ENCODE measurements around a stretch of chr13.

DNA sequence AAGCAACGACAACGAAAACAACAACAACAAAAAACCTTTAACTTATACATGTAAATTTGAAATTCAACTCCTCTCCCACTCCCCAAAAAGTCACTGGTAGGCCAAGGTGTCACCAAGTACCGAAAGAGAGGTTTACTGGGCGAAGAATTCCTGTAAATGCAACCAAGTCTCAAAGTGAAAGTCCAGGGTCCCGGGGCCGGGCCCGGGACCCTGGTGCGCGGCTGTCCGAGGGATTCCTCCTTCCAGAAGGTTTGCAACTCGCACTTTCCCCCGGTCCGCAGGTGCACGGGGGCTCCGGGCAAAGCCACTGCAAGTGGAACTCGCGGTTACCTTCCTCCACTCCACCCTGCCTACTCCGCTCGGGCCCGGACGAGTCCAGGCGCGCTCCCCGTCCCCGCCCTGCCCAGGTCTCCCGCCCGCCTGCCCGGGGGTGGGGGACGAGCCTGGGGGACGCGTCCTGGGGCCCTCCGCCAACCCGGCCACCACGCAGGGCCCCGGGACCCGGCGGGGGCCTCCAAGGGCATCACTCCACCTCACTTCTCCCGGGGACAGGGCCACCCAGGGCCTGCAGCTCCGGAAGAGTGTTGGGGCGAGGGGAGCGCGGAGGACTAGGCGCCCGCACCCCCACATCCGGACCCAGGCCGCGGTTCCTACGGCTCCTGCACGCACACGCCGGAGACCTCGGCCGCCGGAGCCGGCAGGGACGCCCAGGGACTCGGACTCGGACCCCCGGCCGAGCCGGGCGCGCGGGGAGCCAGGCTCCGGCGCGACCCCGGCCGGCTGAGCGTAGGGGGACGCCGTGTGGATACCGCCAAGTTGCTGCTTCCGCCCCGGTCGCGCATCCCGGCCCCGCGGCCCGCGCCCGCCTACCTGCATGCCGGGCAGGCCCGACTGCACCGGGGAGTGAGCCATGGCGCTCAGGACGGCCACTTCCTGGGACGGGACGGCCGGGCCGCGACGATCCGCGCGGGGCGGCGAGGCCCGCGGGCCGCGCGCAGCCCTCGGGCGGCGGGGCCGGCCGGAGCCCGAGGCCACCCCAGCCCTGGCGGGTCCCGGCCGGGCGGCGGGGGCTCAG lies 695 bp downstream of the STK24 start:
- CAGE, long polyA plus RNA: no peak
- RRBS: 1% methylated on average over 64 of the region's 115 CpGs

DNA sequence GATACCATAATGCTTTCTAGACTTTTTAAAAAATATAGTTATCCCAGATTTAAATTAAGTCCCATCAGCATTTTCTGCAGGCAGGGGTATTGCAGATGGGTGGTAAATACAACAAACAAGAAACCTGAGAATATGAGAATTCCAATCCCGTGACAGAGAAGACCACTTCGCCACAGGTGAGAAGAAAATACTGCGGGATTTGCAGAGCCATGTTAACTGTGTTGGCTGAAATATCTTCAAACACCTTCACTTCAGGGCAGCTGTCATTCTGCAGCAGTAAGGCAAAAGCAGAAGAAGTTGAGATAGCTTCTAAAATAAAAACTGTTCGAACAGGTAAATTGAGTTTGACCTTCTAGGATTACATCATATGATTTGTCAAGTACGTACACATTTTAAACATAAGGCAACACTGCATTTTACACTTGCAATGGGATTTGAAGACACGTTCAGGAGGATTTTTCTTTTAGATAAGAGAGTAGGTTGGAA lies 65.0 kb downstream of the SLC15A1 start:
- CAGE, long polyA plus RNA: no peak
- RRBS: no CpG with 5 or more reads among the region's 6 CpGs

DNA sequence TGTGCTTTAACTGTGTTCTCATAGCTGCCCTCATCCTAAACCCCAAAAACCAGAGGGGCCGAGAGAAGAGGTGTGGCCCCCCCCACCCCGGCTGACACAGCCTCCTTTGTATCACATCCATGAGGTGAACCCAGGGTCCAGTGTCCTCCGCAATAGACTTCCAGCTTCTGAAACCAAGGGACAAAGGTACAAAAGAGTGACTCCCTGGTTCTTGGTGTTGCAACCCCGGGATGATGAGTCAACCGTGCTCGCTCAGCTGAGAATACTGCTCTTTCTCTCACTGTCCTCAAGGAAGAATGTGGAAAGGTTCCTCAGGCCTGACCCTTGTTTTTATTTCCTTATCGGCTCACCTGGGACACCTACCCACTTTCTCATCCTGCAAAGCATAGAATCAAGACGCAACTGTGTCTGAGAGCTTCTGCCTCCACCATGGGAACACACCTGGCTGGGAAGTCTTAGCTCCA lies 5.5 kb downstream of the SLC15A1 start:
- CAGE, long polyA plus RNA: no peak
- RRBS: no CpG with 5 or more reads among the region's 8 CpGs

- CAGE, long polyA plus RNA: no peak
- RRBS: no CpG with 5 or more reads among the region's 4 CpGs
Measured at GRCh38 chr13:98963191-98963623, 14.7 kb downstream of the DOCK9 start.

DNA sequence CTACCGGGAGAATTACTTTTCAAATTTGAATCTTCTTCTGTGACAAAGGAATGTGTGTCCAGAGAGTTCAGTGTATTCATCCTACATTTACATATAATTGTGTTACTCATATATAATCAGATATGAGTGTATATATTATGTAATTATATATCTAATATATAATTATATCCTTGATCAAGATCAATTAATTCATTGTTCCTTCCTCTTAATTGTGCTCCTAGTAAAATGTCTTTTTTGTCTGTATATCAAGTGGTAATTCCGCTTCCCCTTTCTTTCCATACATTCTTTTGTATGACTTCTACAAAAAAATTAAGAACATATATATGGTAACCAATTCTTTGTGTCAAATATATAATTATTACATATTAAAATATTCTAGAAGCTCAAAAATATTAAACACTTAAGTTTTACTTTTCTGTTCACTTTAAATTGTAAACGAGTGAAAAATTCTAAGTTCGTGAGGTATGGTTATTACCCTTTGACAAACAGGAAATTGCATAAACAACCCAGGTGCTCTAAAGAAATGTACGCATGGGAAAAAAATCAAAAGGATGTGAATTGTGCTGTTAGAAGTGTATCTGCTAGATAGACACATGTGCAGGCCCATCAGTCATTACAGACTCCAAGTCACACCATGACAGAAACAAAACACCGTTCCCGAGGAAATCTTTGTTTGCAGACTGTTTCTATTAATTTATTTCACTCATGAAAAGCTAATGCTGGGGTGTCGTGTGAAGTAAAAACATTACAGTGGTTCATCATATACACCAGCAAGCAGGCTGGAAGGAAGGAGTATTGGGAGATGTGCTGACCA lies 16.9 kb upstream of the DOCK9 start:
- CAGE, long polyA plus RNA: no peak
- RRBS: 100% methylated on average over 1 of the region's 8 CpGs

DNA sequence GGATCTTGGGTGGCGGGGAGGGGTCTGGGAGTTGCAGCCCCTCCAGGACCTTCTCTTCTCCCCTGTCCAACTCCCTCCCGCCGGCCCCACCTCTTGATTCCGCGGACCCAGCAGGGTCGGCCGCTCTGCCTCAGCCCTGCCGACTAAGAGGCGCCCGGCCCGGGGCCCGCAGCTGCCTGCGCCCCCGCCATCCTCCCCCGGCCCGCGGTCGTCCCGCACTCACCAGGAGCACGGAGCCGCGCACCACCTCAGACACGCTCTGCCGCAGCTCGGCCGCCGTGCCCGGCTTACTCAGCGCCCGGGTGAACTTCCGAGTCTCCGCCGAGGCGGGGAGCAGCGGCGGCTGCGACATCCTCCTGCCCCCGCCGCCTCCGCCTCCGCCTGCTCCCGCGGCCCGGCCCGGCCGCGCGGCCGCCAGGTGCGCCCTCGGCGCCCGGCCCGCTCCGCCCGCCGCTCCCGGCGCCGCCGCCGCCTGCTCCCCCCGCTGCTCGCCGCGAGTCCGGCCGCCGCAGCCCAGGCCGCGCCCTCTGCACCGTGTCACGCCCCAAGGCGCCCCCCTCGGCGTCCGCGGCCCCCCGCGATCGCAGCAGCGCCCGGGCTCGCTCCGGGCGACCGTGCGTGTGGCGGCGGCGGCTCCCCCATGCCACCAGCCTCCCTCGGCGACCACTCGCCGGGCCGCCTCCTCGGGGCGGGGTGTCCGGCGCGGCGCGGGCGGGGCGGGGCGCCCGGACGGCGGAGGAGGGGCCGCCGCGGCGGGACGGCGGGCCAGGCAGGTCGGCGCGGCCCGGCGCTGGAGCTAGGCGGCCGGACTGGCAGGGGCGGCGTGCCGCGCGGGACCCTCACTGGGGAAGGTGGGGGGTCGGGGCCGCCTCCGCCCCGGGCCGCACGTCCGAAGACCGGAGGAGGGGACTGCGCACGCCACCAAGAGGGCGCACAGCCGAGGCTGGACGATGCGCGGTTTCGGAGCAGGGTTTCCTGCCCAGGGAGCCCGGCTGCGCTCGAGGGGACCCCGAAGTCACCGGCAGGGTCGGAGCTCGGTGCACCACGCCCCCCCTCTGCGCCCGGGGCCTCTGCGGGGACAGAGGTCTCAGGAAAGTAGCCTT lies 108.5 kb upstream of the DOCK9 start:
- CAGE, long polyA plus RNA: no peak
- RRBS: 2% methylated on average over 98 of the region's 154 CpGs

DNA sequence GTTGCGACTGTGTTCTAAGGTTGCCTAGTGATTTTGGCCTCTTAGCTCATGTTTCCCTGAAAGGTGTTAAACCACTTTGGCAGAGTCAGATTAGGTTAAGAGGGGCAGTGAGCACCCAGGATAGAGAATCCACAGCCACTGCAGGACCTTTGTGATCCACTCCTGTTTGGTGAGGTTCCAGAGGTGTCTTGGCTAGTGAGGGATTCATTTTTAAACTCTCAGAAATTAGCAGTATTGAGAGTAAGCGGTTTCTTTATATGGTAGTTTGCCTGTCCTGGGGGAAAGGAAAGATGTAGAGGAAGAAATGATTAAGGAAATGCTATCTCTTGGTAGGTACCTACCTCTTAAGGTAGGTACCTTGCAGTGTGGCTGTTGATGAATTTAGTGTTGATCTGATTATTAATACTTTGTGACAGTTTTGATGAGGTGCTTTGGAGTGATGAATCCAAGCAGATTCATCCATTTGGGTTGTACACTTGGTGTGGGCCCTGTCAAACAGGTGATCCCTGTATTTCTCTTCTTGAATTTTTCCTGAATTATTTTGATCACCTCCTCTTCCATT lies 15.1 kb upstream of the GPR18 start:
- CAGE, long polyA plus RNA: no peak
- RRBS: no CpG with 5 or more reads among the region's 2 CpGs

- CAGE, long polyA plus RNA: no peak
- RRBS: no CpG with 5 or more reads among the region's 2 CpGs
Measured at GRCh38 chr13:99279626-99280039, 21.5 kb upstream of the GPR18 start.

DNA sequence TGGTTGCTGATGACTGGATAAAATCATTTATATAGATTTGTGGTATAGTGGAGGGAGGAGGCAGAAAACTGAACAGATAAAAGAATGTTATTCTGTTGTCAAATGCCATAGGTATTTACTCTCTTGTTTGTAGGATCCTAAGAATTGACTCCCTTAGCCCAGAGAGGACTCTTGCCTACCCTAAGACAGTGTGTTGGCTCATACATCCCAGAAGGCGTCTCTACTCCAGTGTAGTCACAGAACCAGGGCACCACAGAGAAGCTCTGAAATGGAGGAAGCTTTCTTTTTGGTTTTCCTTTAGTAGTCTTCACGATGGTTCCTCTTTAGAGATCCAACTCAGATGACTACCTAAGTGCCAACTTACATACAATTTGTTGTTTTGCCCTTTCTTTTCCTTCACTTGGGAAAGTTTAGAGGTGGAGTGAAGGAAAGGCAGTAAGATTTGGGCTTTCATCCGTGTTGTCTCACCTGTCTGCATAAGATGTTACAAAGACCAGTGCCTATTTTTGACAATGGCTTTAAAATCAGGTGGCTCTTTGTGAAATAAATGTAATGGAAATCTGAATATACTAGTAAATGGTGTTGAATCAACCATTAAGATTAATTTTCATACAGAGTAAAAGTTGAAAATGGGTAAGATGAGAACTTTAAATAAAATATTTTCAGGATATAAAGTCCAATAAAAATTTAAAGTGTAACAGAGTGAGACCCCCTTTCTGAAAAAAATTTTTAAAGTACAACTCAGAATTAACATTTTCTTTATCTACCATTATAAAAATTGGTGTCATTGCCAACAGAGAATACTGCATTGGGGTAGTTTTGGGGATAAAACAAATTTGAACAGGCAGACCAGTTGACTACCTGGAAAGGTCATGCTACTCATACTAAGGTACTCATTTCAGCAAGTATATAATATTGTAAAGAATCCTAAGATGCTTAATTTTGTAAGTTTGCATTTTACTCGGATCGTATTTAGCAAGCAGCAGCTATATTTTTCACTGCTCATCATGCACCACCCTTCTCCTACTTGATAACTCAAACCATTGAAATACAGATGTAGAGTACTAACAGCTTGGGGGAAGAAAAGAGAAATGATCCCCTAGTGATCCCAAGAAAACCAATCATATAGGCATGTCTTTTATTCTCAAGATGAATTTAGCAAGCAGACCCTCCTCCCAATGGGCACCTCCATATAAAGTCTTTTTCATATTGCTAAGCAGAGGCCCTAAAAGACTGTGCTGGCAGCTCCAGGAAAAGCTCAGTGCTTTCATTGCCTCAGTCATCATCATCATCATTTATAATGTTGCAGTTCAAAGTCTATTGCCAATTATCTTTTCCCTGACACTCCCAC lies 13.6 kb downstream of the GPR183 start:
- CAGE, long polyA plus RNA: no peak
- RRBS: no CpG with 5 or more reads among the region's 5 CpGs

- CAGE, long polyA plus RNA: no peak
- RRBS: no CpG with 5 or more reads among the region's 11 CpGs
Measured at GRCh38 chr13:99311064-99312207, 4.2 kb upstream of the GPR183 start.

- CAGE, long polyA plus RNA: no peak
- RRBS: no CpG with 5 or more reads among the region's 8 CpGs
Measured at GRCh38 chr13:99439914-99440113, 61.5 kb upstream of the TM9SF2 start.

DNA sequence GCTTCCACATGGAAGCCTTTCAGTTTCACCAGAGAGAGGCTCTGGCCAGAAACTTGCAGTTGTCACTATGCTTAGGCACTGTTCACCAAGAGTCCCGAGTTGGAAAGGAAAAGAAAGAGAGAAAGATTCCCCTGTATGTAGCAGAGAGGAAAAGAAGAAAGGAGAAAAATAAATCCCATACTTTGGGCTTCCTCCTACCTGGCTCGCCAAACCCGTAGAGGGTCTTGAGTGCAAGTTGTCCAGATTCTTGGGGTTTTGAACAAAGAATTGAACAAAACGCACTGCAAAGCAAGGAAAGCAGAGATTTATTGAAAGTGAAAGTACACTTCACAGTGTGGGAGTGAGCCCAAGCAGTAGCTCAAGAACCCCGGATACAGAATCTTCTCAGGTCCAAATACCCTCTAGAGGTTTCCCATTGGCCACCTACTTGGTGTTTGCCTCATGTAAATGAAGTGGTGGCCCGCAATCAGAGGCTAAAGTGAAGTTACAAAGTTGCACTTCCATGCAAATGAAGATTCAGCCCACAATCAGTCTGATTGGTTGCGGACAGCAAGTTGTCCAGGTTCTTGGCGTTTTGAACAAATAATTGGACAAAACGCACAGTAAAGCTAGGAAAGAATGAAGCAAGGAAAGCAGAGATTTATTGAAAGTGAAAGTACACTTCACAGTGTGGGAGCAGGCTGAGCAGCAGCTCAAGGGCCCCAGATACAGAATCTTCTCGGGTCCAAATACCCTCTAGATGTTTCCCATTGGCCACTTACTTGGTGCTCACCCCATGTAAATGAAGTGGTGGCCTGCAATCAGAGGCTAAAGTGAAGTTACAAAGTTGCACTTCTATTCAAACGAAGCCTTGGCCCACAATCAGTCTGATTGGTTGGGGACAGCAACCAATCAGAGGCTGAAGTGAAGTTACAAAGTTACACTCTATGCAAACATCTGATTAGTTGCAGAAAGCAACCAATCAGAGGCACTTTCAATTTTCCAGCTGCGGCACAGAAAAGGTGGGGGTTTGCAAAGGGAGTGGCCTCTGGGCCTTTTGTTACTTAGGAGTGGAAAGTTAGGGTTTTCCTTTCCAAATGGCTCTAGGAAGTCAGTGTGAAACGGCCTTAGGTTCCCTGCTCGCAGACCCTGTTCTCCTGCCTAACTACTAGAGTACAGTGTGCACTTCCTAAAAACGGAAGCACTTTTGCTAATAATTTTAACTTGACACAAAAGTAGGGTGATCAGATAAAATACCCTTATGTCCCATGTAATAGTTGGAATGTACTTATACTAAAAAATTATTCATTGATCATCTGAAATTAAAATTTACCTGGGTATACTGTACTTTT lies 4.9 kb upstream of the TM9SF2 start:
- CAGE, long polyA plus RNA: no peak
- RRBS: no CpG with 5 or more reads among the region's 15 CpGs

DNA sequence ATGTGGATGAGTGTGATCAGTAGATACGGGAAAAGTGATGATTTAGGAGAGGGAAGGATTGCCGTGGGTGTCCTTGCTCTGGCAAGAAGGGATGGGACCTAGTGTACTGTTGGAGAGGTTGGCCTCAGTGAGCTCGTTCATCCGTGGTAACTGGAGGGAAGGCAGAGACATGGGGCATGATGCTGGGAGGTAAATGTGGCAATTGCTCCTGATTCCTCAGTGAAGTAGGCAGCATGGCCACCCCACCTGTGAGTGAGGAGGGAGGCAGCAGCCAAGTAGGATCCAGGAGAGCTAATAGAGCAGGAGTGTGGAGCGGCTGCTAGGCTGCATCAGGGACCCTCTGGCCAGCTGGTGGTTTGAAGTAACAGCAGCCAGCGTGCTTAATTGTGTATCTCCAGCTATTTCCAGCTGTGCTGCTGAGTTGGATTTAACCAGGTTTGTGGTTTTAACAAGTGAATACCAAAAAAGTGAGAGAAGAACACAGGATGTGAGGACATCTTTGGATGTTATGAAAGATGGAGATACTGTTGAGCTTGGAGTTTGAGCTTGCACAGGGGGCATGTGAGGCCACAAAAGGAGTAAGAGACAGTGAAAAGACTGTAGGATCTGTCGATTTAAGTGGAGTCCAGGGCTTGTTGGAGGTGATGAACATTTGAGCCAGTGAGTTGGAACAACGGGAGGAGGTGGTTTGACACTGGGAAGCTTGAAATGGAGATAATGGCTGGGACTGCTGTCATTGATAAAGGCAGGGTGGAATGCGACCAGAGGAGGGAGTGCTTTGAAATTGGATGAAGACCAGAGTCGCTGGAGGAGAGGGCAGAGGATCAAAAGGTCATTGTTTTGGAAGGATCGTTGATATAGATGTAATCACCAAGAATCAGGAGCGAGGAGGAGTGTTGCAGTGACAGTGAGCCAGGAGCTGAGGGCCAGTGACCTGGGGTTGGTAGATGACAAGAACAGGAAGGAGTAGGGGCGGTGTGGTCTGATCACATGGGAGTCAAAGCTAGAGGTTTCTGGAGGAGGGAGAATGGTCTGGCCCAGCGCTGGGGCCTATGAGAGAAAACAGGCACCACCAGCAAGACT lies 25.0 kb downstream of the TM9SF2 start:
- CAGE, long polyA plus RNA: no peak
- RRBS: no CpG with 5 or more reads among the region's 14 CpGs

- CAGE, long polyA plus RNA: no peak
- RRBS: 6% methylated on average over 19 of the region's 106 CpGs
Measured at GRCh38 chr13:99967667-99968978, 3.4 kb downstream of the ZIC5 start.

GRCh38 chr13:99982732-99983080 lies 1.1 kb downstream of the ZIC2 start:
- CAGE, long polyA plus RNA: no peak
- RRBS: no CpG with 5 or more reads among the region's 22 CpGs

DNA sequence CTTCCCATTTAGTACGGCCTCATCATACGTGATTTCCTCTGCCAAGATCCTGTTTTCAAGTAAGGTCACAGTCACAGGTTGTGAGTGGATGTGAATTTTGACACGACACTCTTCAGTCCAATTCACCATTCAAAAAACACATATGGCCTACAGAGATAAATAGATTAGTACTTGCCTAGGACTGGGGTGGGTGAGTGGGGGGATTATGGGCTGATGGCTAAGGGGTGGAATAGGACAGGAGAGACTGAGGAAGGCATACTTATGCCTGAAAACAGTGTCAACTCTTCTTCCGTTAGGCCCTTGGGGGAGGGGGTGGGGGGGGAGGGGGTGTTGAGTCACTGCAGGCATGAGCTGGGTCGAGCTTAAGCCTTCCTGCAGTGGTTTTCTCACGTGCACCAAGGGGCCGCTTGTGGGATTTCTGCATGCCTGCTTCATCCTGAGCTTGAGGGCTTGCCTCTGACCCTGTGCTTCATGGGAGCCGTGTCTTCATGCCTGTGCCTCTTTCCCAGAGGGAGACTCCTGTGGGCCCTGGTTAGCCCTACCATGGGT lies 185.9 kb downstream of the PCCA start:
- CAGE, long polyA plus RNA: no peak
- RRBS: no CpG with 5 or more reads among the region's 8 CpGs

DNA sequence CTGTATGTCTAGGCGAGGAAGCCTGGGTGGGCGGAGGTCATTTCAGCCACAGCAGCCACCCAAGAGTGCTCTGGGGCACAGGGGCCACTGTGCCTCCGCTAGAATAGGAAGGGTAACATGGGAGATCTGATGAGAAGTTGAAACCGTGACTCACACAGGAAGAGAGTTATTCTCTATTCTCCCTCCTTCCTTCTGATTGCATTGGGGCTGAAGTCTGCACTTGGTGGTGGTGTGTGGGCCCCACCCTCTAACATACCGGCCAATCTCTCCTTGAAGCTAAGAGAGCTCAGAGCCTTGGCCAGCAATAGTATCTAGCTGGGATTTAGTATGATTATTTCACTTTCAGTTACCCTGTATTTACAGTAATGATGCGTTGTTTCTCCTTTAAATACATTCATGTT lies 20.3 kb upstream of the GGACT start:
- CAGE, long polyA plus RNA: no peak
- RRBS: no CpG with 5 or more reads among the region's 6 CpGs

- CAGE, long polyA plus RNA: no peak
- RRBS: no CpG with 5 or more reads among the region's 13 CpGs
Measured at GRCh38 chr13:100625438-100626132, 37.0 kb upstream of the GGACT start.

GRCh38 chr13:101429709-101430138 lies 13.4 kb upstream of the NALCN start:
- CAGE, long polyA plus RNA: no peak
- RRBS: no CpG with 5 or more reads among the region's 3 CpGs

- CAGE, long polyA plus RNA: no peak
- RRBS: no CpG with 5 or more reads among the region's 8 CpGs
Measured at GRCh38 chr13:101455882-101456380, 3.5 kb downstream of the ITGBL1 start.